ENCODE measurements around a stretch of chr15.

DNA sequence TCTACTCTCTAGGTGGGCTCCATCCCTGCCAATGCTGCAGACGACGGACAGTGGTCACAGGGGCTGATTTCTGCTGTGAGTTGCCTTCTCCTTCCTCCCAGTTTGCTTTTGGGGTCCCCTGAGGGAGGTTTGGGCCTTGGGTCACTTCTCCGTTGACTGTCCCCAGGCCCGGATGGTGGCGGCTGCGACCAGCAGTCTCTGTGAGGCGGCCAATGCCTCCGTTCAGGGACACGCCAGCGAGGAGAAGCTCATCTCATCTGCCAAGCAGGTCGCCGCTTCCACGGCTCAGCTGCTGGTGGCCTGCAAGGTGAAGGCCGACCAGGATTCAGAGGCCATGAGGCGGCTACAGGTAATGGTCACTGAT is 206.8 kb upstream of the TPM1 start:
- PRO-cap, result no peak

DNA sequence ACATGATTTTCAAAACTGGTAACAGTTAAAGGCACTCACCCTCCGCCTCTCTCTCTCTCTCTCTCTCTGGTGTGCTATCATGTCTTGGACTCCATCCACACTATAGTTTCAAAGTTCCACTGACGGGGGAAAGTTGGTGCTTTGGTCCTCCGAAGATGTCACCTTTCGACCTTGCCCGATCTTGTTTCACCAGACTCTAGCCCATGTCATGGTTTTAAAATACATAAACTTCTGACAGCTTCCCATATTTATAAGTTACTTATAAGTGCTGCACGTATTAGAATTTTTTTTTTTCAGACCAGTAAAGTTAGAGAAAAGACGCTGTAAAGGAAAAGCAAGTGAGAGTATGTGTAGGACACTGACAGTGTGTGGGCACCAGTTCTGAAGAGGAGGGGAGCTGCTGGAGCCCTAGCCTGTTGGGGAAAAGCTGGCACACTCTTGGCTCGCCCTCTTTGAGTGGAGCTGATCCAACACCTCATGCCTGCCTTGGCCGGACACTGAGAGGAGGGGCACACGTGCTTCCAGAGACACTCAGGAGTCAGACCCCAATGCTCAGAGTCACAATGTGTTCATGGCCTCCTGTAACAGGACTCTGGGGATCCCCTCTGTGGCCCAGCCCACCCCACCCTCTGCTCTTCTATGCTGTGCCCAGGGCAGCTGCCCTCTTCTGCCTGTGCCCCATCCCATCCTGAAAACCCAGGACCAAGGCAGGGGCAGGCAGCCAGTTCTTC is 200.5 kb upstream of the TPM1 start:
- PRO-cap, result no peak

- PRO-cap, result no peak
Observed at GRCh38 chr15:62857367-62858083, 185.0 kb upstream of the TPM1 start.

GRCh38 chr15:62895675-62896505 is 146.7 kb upstream of the TPM1 start:
- PRO-cap, result no peak

DNA sequence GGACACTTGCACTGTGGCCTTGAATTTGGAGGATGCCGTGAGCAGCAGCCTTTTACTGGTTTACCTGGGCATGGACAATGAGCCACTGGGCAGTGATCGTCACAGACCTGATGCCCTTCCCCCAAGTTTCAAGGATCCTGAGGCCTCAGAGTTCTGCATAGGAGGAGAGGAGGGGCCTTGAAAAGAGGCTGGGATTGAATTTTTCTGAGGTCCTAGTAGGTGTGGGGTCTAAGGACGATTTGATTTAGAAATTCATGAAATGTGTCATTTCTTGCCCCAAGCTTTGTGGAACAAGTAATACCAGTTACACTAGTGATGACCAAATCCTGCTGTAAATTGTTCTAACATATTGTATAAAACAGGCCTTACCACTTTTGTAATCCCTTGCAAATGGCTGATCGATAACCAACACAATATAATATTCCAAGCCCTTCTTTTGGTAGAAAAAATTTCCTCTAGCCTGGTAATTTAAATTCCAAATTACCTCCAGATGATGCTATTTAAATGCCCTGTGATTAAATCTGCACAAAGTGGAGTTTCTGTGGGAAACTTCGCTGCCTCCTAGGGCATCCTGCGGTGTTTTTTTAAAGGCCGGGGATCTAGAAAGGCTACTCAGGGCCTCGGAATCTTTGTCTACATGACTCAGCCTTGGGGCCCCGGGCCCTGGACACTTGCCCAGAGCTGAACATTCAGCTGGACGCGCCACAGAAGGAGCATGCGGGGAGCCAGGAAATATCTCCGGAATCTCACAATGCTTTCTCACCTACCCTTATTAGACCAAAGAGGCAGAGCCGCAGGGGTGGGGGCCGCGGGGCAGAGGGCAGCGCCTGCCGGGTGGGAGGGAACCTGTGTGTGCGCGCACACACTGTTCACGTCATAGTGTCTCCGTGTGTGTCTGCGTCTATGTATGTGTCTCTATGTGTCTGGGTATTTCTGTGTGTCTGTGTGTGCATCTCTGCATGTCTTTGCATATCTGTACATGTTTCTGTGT is 145.7 kb upstream of the TPM1 start:
- PRO-cap, result no peak

DNA sequence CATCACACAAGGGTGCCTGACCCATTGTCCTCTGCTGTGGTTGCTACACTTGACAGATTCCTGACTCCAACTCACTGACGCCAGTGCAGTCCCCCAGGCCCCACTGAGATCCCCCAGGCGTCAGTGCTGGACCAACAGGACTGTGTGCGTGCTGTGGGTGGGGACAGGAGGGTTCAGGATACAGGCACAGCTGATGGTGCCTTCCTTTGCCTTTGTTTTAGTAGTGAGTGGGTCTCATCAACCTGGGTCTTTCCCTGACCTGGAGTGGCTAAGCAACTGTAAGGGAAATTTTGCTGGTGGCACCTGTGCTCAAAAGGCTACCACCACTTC is 135.8 kb upstream of the TPM1 start:
- PRO-cap, result no peak

DNA sequence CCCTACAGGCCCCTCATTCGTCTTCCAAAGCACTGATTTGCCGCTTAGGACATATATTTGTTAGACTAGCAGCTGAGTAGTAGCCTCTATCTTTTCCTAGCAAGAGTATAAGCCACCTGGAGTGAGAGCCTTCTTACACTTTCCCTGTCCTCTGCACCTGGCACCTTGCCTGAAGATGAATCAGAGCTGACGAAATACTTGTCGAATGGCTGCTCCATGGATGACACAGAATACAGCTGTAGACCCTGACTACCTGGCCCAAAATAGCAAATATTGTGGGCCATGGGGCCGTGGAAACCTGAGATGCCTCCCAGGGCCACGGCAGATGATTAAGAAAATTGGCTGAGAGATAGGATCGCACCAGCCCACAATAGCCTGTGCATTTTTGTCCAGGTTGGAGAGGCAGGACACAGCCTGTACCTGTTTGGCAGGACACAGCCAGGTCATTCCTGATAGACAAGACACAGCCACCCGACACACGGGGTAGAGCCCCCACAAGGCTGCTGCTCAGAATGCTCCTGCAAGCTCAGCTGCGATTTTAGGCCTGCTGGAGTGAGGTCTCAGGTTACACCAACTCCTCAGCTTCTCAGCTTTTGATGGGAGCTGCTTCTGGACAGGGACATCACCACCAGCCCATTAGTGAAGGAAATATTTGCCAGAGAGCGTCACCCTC is 23.0 kb upstream of the TPM1 start:
- PRO-cap, result no peak

DNA sequence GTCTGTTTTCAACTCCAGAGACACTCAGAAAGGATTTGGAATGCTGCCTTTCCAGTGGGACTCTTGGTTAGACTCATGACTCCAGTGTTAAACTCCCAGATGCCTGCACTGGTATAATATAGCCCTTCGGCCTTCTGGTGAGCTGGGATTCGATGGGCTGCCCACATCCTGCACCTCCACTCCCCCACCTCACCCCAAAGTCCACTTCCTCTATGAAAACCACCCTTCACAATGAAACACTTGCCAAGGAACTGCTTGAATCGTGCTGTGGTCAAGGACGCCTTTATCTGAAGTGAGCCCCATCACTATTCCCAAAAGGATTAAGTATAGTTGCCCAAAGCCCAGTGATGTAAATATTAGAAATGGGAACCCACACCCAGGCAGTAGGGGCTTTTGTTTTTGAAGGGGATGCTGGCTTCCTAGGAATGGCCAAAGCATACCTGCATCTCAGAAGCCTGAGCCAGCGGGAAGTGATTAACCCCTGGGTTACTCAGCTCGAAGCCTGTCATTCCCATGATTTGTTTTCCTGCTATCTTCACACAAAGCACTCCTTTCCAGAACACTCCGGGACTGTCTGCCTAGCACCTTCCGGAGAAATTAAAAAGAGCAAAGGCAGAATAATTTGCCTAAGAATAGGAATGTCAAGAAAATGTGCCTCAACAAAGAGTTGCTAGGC is 33.9 kb downstream of the TPM1 start:
- PRO-cap, result no peak

DNA sequence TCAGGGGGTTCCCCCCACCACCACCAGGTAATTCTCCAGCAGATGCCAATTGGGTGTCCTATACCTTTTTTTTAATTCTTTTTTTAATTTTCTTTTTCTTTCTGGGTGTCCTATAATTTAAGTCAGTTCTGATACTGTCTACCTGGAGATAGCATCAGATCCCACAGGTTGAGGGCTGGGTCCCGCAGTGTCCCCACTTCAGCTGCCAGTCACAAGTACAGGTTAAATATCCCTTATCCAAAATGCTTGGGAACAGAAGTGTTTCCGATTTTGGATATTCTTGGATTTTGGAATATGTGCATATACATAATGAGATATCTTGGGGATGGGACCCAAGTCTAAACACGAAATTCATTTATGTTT is 32.0 kb upstream of the APH1B start:
- PRO-cap, result no peak

DNA sequence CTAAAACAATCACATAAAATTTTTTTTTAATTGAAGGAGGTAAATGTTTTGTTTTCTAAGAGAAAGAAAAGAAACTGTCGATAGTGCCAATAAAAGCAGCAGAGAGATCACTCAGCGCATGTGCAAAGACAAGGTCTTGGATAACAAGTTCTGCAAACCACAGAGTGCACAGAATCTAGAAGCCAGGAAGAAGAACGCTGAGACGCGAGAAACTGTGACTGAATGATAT is 10.9 kb upstream of the CA12 start:
- PRO-cap, result no peak

DNA sequence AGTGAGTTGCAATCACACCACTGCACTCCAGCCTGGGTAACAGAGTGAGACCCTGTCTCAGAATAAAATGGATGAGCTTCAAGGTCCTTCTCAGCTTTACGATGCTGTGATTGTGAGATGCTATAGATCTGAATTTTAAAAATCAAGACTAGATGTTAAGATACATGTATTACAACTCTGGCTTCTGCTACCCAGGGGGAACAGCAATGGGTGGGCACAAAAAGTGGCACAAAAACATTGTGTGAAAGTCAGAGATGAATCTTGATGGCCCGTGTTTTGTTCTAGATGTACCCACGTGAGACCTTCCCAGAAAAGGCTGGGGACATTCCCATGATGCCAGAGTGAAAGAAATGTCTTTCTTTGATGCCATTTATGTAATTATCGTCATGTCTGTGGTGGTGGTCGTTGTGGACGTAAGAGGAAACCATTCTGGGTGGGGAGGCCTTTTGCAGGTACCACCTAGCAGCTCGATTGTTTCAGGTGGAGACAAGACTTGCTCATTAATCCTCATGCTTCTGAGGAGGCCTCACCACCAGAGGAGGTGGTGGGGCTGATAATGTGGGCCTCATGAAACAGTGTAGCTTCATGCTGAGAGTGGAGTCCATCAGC is 58.3 kb upstream of the USP3 start:
- PRO-cap, result no peak

- PRO-cap, result no peak
Observed at GRCh38 chr15:63474829-63475248, 29.6 kb upstream of the USP3 start.

GRCh38 chr15:63476138-63476791 is 28.1 kb upstream of the USP3 start:
- PRO-cap, result unidirectional peak, minus-strand start at chr15:63476279

- PRO-cap, result no peak
Observed at GRCh38 chr15:63498769-63499480, 5.5 kb upstream of the USP3 start.

GRCh38 chr15:63563320-63563663 is 33.9 kb upstream of the FBXL22 start:
- PRO-cap, result no peak

- PRO-cap, result no peak
Observed at GRCh38 chr15:63582544-63583071, 14.6 kb upstream of the FBXL22 start.

DNA sequence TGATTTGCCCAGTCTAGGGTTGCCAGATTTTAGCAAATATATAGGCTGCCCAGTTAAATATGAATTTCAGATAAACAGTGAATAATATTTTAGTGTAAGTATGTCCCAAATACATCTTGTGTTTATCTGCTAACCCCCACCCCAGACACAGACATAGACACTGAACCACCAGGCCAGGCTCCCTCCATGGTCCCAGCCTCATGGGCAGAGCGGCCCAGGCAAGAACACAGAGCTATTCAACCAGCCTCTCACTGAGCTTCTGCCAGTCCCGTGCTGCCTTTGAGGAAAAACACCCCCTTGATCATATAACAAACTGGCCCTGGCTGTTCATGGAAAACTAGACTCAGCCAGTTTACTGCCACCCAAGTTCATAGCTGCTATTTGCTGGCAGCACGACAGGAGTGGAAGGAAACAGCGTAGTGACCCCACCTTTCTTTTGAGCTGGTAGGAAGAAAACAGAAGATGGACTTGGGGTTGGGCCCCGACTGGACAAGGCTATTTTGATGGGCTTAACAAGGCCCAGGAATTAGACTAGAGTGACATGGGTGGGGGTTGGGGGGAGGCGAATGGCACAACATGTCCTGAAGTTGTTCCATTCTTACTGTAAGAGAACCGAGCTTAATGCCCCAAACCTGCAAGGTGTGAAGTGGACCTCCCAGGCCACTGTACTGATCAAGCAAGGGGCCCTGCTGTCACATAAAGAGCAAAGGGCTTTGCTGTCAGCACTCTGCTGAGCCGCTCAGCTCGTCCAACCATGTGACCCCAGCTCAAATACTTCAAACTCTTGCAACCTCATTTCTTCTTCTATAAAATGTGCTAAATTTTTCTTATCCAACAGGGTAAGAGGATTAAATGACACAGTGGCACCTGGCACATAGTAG is 1.4 kb downstream of the FBXL22 start:
- PRO-cap, result bidirectional peak, plus-strand start at position 476 of the sequence, minus-strand start at position 253 of the sequence

- PRO-cap, result no peak
Observed at GRCh38 chr15:63605822-63606206, 8.6 kb downstream of the FBXL22 start.

DNA sequence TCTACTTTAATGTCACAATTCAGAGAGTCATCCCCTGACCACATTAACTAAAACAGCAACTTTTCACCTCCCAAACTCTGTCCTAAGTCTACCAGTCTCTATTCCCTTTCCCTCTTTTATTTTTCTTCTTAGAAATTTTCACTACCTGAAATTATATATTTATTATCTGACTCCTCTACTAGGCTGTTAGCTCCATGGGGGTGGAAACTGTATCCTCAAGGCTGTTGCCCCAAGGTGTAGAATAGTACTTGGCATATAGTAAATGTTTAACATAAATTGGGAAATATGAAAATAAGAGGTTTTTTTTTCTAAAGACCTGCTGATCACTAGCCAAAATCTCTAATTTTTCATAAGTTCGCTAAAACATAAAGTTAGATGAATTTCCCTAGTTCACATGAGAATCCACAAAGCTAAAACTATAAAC is 59.7 kb downstream of the HERC1 start:
- PRO-cap, result no peak

DNA sequence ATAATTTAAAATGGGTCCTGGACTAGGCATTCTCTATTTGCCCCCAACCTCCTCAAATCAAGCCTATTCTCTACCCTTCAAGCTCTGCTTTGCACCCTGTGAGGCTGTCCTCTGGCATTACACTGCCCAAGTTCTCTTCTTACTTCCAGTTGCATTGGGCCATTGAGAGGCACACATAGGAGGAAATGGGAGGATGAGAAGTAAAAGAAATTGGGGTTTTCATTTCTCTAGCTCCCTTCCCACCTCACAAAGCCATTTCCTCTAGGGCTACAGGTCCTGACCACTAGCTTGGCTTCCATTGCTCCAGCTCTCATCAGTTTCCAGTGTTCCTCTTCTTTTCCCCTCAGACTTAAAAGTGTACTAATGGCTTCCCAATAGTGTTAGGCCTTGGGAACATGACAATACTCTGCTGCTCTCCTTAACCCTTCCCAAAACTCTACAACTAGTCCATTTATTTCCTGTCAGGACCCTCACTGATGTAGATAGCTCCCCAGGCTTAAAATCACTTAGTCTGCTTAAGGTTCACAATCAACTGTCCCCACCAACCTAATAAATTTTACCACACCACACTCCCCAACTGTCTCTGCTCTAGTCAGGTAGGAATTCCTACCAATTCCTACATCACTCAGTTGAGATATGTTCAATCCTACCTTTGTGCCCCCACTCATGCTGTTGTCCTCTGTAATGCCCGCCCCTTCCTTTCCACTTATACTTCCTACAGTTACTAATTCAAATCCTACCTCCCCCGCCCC is 26.4 kb downstream of the HERC1 start:
- PRO-cap, result no peak

Measured in penis (tissue), 1 donor.